ENCODE measurements around a stretch of chr14.

- RRBS: no CpG with 5 or more reads among the region's 5 CpGs
These were observed 2.1 kb upstream of the RIN3 start for GRCh38 chr14:92511405-92511967.

- RRBS: no CpG with 5 or more reads among the region's 17 CpGs
These were observed 17.6 kb downstream of the RIN3 start for GRCh38 chr14:92530910-92531863.

DNA sequence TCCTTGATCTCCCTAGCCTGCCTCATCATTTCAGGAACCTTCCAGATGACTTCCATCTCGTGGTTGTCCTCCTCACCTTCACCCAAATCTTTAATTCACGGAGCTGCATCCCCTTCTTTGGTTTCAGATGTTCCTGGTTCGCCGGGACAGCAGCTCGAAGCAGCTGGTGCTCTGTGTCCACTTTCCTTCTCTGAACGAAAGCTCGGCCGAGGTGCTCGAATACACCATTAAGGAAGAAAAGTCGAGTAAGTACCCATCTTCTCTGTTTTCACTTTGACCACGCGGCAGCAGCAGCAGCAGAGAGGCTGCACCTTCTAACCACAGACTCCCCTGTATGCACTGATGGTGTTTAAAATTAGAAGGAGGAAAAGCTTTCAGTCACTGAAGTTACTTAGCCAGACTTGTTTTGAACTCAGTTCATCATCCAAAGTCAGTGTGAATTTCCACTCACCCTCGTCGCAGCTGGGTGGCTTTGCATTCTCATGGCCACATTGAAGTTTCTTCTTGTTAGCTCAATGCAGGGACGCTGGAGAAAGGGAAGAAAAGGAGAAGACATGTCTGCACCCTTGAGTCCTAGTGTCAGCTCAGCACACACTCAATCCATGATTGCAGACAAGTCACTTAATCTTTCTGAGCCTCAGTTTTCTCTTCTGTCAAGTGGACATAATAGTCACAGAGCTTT is 63.8 kb downstream of the RIN3 start:
- RRBS: no CpG with 5 or more reads among the region's 15 CpGs

DNA sequence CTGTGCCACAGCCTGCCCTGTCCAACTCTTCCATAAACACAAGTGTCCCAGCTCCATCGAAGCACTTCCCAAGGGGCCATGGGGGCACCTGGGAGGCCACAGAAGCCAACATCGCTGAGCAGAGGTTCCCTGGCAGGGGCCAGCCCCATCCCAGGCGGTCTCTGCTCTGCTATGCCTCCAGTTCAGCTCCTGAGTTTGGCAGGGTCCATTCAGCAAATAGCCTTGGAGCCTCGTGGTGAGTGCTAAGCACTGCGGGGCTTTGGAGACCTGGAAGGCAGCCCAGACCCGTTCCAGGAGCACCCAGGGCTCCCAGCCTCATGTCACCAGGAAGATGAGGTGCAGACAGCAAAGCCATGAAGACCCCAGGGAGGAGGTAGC is 109.6 kb downstream of the LGMN start:
- RRBS: no CpG with 5 or more reads among the region's 6 CpGs

DNA sequence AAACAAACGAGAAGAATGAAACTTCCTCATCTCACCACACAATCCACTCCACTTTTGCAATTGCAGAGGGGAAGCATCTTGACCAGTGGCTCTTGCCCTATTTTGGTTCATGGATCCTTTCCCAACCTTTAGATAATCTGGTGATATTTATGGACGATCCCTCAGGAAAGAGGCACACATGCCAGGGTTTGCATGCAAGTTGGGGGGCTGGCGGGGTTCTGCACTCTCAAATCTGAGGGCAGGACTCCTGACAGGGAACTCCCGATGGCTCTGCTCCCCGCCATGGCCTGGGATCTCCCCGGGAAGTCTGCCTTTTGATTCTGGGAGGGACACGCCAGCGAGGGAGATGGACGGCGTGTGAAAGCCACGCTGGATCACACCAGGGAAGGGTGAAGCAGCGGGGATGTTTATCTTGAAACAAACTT is 43.7 kb downstream of the LGMN start:
- RRBS: no CpG with 5 or more reads among the region's 12 CpGs

DNA sequence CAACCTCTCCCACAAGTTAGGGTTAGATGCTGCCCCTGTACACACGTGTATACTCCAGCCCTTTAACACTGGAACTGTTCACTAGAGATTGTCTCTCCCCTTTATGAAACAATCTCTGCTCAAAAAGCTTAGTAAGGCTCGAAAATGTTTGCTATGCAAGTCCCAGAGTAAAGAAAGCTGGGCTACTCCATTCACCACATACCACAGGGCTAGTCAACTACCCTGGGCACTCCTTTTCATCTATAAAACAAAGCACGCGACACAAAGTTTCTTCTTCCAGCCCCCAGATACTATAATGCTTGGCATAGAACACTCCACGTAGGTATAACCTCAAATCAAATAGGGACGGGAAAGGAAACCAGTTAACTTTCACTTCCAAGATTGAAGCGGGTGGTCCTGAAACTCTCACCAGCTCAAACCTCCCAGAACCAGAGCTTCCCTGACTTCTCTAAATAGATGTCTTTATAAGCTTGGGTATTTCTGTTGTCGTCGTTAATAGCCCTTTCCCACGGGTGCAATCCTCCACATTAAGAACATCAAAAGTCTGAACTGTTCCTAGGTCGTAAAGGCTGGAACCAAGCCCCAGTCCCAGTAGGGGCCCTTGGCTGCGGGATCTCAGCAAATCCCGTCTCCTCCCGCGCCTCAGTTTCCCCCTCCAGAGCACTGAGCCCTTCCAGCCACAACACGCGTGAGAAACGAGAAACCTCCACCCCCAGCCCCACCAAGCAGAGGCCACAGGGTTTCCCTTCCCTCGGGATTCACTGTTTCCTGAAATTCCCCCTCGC is 673 bp downstream of the LGMN start:
- RRBS: no CpG with 5 or more reads among the region's 20 CpGs

DNA sequence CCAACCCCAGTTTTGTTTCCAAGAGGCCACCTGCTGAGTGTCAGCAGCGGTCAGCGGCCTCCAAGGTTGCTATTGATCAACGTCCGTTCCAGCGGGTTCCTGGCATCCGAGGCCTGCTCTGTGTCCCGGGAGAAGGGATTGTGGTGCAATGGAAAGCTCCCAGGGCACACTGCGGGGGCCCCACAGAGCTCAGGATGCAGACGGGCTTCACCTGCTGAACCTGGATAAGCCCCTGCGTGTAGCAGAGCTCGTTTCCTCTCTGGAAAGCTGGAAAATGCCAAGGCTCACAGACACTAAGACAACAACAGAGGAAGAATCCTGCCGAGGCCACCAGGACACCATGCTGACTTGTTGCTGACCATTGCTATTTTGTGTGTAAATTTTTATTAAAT is 44.8 kb upstream of the CHGA start:
- RRBS: no CpG with 5 or more reads among the region's 12 CpGs

DNA sequence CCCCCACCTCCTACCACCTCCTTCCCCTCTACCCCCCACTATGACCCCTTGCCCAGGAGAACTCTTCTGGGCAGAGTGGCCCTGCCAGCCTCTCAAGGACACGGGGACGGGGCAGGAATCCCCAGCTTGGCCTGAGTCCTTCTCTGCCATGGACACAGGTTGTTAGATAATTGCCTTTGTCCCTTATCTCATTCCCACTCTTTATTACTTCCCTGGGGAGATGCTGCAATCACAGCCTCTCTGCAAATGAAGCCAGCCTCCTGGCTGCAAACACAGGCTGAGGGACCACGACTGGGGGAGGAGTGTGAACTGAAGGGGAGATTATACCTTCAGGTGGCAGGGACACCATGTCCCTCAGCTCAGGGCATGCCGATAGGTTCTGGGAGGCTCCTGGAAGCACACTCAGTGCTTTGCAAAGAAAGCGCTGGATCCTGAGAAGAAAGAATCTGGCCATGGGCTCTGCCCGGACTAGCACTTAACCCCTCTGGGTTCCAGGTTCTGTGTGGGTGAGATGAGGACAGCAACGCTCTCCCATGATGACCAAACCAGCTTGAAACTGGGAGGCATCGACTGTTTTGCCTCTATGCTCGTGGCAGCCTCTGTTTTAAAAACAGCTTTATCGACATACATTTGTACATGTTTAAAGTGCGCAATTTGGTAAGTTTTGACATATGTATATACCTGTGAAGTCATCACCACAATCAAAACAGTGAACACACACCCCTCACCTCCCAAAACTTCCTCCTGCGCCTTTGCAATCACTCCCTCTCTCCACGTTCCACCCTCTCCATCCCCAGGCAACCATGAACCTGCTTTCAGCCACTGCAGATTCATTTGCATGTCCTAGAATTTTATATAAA is 16.0 kb upstream of the CHGA start:
- RRBS: no CpG with 5 or more reads among the region's 13 CpGs

DNA sequence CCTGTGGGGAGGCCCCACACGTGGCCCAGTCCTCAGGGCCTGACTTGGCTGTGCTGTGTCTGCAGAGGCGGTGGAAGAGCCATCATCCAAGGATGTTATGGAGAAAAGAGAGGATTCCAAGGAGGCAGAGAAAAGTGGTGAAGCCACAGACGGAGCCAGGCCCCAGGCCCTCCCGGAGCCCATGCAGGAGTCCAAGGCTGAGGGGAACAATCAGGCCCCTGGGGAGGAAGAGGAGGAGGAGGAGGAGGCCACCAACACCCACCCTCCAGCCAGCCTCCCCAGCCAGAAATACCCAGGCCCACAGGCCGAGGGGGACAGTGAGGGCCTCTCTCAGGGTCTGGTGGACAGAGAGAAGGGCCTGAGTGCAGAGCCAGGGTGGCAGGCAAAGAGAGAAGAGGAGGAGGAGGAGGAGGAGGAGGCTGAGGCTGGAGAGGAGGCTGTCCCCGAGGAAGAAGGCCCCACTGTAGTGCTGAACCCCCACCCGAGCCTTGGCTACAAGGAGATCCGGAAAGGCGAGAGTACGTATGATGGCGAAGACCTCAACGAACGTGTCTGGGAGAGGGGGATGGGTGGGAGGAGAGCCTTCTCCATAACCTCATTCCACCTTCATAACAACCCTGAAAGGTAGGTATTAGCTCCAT is 8.4 kb downstream of the CHGA start:
- RRBS: no CpG with 5 or more reads among the region's 13 CpGs

GRCh38 chr14:92964588-92965243 is 41.8 kb downstream of the CHGA start:
- RRBS: no CpG with 5 or more reads among the region's 6 CpGs

DNA sequence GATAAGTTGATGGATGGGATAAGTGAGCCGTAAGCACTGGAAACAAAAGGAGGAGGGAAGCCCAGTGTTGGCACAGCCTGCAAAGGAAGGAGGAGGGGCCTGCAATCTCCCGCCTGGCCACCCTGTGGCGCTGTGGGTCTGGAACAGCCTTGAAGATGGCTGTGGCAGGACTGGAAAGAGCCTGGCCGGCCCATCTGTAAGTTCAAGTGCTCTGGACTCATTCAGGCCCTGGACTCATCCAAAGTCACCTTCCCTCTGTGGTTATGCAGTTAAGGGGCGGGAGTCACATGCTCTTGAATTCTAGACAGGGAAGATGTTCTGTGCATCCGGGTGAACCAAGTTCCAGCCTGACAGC is 50.3 kb downstream of the CHGA start:
- RRBS: no CpG with 5 or more reads among the region's 6 CpGs

- RRBS: no CpG with 5 or more reads among the region's 9 CpGs
These were observed 78.8 kb downstream of the ITPK1 start for GRCh38 chr14:93036798-93037457.

DNA sequence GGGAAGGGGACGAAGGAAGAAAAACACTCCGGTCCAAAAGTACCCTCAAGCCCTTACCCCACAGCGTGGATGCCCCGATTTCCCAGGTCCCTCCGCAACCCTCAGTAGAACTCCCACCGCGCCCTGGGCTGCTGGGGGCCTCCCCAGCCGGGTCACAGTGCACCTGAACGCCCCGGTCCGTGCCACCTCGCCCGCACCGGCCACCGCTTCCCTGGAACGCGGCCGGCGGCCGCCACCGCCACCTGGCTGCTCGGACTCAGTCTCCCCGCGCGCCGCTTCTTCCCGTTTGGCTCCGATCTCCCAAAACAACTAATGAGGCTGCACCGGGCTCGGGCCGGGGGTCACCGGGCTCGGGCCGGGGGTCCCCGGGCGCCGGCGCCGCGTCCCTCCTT is 1.1 kb downstream of the ITPK1 start:
- RRBS: 0% methylated on average over 2 of the region's 40 CpGs

DNA sequence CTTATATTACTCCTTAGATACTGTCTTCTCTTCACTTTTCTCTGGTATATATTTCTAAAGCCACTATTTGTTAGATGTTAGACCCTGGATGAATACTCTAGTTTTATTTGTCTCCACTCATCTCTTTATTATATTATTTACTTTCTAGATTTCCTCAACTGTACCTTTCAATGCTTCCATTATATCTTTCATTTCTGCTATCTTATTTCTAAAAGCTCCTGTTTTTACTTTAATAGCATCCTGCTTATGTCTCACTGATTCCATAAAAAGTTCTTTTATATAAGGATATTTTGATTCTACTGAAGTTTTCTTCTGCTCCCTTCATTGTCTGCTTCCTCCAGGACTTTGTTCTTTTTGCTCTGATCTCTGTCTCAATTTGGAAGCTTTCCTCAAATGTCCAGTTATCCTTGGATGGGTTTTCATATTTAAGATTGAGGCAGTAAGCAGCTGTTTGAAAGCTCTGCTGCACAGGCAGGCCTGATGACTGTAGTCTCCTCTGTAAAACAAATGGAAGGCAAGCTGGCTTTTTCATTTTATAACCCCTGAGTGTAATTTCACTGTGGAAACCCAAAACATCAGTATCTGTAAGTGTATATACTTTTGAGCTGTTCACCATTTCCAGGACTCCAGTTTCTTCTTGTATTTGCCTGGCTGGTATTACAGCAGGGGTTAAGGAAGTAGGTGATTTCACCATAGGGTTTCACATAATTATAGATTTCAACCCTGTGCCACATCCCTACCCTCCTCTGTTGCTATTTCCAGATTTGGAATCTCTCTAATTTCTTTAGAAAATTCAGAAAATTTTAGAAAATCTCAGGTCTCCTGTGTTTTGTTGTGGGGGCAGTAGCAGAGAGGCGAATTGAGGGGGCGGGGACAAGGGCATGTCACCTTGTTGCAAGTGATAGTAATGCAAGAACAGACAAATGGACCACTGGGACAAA is 44.4 kb downstream of the BTBD7 start:
- RRBS: no CpG with 5 or more reads among the region's 2 CpGs

GRCh38 chr14:93955511-93956504 is 20.6 kb downstream of the ASB2 start:
- RRBS: no CpG with 5 or more reads among the region's 16 CpGs

GRCh38 chr14:93972757-93973261 is 3.6 kb downstream of the ASB2 start:
- RRBS: no CpG with 5 or more reads among the region's 6 CpGs

DNA sequence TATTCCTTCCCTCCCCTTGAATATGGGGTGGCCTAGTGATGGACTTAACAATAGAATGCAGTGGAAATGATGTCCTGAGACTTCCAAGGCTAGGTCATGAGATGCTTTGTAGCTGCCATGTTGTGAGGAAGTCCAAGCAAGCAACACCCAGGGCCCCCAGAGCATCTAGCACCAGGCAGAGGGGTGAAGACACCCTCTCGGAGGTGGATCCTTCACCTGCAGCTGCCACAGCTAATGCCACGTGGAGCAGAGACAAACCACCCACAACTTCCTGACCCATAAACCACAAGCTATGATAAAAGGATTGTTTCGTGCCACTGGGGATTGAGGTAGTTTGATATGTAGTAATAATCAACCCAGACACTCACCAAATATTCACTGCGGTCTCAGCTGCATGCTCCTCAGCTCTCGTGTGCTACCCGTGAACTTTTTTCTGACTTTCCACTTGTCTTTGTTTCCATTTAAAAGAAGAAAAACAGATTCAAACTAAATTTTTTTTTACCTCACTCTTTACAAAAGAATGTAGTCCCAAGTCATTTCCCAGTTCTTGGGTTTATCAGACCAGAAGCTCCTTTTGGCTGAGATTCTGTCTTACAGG is 1.9 kb upstream of the ASB2 start:
- RRBS: no CpG with 5 or more reads among the region's 6 CpGs

DNA sequence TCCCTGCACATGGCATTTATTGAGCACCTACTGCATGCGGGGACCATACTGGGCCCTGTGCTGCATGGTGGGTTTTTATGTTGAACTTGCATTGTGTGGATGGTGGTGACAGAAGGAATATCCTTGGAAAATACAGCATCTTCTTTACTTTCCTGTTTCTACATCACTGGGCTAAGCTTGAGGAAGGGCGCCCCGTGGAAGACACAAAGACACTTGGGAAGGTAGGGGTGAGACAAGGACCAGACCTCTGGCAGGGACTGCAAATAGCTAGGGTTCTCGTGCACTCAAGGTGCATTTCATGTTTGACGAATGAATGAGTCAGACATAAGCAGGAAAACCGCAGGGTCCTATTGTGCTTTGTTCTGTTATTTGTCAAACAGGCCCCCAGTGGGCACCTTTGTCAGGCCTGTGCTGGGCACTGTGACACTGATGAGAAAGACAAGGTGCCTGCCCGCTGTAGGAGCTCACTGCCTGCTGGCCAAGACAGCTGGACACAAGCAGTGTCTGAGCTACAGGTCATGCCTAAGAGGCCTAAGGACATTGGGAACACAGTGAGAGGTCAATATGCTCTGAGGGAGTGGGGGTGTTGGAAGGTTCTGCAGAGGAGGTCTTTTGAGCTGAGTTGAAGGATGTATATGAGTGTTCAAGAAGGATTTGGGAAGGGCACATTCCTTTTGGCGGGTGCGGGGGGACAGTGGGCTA is 2.3 kb downstream of the OTUB2 start:
- RRBS: no CpG with 5 or more reads among the region's 9 CpGs

DNA sequence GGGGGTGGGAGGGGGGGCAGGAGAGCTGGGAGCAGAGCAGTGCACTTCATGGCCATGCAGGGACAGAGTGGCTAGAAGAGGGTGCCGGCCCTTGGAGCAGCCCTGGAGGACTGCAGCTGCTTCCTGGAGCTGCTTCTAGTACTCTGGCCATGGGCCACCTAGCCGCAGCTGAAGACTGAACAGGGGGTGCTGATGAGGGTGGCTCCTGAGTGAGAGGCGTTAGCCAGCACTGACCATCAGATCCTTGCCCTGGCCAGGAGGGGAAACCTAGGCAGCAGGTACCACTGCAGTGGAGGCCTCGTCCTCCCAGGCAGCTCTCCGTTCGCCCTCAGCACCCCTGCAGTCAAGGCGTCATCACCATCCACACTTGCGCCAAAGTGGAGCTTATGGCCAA is 16.3 kb downstream of the OTUB2 start:
- RRBS: no CpG with 5 or more reads among the region's 8 CpGs

Measured in renal cortical epithelial cell (primary cell).